Skeletal muscle satellite cell (primary cell): ENCODE measurements around the gene CERK.

GRCh38 chr22:46609048-46609417 is 11.2 kb upstream of the GRAMD4 start:
- CAGE, long polyA plus RNA, result no peak

DNA sequence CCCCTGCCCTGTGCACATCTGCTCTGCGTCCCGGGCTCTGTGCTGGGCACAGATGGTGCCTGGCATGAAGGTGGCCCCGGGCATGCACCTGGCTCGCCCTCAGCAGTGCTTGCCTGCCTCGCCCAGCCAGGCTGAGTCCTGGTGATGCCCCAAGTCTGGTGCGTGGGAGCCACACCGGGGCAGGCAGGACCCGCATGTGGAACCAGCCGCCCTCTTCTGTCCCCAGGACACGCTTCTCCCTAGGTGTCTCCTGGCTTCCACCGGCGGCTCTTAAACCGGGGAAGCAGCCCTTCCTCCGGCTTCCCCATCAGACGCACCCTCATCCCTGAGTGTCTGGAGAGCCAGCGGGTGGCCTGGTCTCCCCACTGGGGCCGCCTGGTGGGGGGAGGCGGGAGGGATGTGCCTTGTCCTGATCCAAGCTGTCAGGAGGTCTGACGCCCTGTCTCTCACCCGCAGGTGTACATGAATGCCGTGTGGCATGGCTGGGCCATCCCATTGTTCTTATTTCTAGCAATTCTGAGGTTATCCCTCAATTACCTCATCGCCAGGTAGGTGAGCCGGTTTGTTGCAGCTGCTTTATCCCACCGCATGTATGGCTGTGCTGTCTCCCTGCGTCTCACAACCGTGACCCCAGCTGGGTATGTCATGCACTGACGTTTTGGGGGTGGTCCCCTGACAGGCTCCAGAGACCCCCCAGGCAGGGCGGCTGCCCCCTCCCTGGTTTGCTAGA is 45.1 kb downstream of the GRAMD4 start:
- CAGE, long polyA plus RNA, result no peak

- CAGE, long polyA plus RNA, result no peak
Observed at GRCh38 chr22:46672474-46673119, 52.4 kb downstream of the GRAMD4 start.

GRCh38 chr22:46673972-46674221 is 53.7 kb downstream of the GRAMD4 start:
- CAGE, long polyA plus RNA, result no peak

DNA sequence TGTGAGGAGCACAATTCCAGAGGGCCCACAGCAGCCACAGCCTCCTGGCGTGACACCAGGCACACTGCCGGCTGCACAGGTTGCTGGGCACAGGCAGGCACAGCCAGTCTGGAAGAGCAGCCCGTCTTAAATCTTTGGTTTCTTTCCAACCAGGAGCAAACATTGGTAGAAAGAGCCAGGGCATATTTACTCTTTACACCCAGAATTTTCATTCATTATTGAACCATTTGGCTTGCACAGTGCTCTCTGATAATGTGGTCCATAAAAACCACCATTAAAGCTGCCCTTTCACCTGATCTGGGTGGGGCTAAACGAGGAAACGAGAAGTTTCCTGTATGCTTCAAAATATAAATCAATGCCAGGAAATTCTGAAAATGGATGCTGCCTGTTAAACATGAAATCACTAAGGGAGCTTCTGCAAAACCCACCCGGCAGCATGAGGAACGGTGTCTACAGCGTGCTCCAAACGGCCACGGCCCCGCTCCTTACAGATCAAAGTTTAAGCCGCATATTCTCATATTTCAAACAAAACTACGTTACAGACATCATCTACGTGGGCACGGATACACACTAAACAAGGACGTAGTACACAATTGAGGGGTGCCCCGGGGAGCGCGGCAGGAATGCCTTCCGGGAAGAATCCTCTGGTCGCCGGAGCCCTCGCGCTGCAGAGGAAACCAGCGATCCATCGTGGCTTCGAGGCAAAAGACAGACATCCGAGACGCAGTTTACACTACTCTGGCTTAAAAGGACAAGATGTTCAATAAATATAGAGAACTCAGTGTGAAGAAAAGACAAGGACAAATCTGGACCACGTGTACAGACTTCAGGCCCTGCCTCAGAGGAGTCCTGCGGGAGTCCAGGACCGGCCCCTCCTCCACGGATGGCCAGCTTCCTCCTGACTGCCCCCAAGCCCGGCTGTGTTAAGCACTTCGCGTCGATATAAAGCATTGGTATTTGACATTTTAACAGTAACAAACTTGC is 52.3 kb downstream of the CERK start:
- CAGE, long polyA plus RNA, result no peak

DNA sequence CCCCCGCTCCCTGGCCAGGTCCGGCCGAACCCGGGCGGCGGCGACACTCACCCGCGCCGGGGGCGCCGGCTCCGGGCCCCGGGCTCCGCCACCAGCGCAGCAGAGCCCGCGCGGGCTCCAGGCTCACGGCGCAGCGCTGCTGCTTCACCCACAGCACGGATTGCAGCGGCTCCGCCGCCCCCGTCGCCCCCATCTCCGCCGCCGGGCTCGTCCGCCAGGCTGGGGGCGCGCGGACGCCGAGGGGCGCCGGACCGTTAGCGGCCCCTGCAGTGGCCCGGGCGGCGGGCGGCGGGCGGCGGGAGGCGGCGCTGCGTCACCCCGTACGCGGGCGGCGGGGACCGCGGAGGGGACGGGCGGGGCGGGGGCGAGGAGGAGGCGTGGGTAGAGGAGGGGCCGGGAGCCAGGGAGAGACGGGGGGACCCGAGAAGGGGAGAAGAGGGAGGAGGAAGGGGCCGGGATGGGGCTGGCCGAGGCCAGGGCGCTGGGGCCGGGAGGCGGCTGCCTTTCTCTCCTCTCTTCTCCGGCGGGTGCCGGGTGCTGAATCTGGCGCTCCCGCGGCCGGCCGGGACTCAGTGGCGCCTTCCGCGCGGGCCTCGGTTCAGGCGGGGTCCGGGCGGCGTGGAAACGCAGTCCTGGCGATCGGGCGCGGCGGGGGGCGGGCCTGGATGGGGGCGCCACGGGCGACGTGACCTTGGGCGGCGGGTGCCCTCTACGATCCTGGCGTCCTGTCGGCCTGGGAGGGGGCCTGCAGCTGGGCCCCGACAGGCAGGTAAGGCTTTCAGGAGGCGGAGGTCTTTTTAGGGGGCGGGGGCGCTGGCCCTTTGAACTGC is at the start of gene CERK:
Gene CERK, minus strand, starts transcription at position 297 of the 830 bp plus-strand sequence.
- CAGE, long polyA plus RNA, result start-site peak on the minus strand centred at position 268 of the sequence, 26 bp wide, 191 and 244 reads in 2 replicates

DNA sequence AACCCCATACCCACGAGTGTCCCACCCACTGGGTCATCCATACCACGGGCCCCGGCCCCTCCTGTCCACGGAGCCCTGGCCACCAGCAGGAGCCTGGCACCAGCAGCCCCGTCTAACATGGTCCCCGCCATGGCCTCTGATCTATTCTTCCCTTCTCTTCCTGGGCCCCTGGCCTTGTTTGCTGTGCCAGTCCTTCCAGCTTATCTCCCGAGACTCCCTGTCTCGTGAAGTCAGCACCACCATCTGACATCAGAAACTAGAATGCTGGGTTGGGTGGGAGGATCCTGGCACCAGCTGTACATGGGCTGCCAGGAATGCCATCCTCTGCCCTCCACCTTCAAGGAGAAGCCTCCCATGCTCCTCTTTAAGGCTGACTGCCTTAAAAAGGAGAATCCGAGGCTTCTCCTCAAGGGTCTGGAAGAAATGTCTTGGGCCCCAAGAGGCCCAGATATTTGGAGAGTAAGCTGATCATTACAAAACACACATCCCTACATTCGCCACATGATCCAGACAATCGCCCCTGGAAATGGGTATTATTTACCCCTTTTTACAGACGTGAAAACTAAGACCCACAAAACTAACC is 3.4 kb upstream of the CERK start:
- CAGE, long polyA plus RNA, result no peak

GRCh38 chr22:46754890-46755089 is 7.7 kb upstream of the TBC1D22A start:
- CAGE, long polyA plus RNA, result no peak

DNA sequence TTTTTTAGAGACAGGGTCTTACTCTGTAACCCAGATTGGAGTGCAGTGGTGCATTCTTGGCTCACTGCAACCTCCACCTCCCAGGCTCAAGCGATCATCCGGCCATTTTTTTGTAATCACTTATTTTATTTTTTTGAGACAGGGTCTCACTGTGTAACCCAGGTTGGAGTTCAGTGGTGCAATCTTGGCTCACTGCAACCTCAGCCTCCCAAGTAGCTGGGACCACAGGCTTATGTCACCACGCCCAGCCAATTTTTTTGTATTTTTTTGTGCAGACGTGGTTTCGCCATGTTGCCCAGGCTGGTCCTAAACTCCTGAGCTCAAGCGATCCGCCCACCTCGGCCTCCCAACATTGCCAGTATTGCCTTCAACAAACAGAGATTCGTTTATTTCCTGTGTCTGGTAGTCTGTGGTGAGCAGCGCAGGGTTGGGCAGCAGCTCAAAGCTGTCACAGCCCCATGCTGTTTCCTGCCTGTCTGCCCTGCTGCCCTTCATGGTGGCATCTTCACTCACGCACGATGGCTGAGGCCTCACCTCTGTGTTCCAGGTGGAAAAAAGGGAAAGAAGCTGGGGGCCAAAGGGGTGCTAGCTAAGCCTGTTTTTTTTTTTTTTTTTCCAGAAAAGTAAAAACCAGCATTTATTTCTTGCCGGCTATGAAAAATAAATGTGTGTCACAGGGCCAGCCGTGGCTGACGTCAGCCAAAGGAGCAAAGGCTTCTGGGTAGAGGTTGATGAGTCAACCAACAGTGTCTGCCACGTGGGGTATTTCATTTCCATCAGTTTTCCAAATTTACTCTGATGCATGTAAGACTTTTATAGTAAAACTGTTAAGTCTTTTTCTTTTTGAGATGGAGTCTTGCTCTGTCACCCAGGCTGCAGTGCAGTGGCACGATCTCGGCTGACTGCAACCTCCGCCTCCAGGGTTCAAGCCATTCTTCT is 28.8 kb downstream of the TBC1D22A start:
- CAGE, long polyA plus RNA, result no peak

- CAGE, long polyA plus RNA, result no peak
Observed at GRCh38 chr22:46830355-46831139, 68.1 kb downstream of the TBC1D22A start.

- CAGE, long polyA plus RNA, result no peak
Observed at GRCh38 chr22:46942881-46943508, 180.5 kb downstream of the TBC1D22A start.

DNA sequence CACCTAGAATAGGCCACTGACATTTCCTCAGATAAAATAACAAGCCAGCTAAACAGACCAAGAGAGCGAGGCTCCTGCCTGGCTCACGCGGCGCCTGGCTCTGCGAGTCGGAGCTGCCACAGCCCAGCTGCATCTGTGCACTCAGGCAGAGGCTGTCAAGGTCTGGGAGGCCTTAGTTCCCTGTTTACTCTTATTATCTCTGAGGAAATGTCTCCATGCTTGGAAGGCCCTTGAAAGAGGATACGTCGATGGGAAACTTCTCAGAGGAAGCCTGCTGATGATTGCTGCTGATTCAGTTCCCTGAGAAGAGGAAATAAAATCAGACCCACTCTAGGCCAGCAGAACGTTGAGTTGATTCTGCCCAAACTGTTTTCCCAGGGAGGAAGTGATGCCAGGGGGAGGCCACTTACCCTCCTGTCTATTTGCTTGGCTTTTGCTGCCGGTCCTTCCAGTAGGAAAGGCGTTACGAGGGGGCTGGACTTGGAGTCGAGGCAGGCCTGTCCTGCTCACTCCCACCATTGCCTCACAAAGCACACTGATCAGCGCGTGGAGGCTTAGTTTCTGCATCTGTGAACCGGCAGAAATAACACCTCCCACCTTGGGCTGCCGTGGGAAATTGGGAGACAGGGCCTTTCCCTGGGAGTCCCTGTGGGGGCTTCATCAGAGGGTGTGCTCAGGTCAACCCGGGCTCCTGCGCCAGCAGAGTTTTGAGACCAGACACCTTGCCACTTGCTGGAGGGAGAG is 208.9 kb downstream of the TBC1D22A start:
- CAGE, long polyA plus RNA, result no peak

DNA sequence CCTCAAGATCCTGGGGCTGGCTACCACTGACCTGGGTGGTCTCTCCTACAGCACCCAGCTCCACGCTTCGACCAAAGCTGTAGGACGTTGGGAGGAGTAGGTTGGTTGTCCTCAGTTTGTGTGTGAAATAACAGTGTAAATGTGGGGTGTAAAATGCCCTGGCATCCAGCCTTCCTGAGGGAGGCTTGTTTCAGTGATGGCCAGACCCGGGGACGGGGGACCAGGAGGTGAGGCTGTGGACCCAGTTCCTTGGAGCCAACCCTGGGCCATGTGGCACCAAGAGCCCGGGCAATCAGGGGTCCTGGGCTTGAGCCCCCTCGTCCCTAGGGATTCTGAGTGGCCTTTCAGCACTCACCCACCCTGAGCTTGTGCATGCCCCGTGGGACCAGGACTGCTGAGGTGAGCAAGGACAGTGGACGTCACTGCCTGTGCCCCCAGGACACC is 373.9 kb downstream of the TBC1D22A start:
- CAGE, long polyA plus RNA, result no peak

GRCh38 chr22:47175106-47176053 is 412.9 kb downstream of the TBC1D22A start:
- CAGE, long polyA plus RNA, result no peak

DNA sequence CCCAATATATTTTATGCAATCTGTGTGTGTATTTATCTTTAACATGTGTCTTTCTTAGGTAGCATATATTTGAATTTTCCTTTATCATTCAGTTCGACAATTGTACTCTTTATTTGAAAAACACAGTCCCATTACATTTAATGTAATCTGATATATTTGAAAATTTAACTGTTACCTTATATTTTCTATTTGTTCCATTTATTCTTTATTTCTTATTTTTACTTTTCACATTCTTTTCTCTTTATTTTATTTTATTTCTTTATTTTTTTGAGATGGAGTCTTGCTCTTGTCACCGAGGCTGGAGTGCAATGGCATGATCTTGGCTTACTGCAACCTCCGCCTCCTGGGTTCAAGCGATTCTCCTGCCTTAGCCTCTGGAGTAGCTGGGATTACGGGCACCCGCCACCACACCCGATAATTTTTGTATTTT is 785.6 kb upstream of the TAFA5 start:
- CAGE, long polyA plus RNA, result no peak

DNA sequence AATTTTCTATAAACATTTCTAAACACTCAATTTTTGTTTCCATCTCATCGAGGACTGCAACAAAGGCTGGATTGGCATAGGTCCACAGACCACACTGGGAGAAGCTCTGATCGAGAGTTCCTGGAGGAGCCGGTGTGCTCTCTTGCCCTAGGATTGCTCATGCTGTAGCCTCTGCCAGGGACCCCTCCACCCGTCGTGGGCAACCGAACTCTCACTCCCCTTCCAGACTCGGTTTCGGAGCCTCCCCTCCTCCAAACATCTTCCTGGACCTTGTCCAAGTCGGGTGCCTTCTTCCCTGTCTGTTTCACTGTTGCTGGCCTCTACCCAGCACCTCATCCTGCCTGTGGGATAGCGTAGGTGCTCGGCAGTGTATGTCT is 770.1 kb upstream of the TAFA5 start:
- CAGE, long polyA plus RNA, result no peak

GRCh38 chr22:47788455-47788718 is 701.0 kb upstream of the TAFA5 start:
- CAGE, long polyA plus RNA, result no peak

GRCh38 chr22:48097864-48098622 is 391.3 kb upstream of the TAFA5 start:
- CAGE, long polyA plus RNA, result no peak

- CAGE, long polyA plus RNA, result no peak
Observed at GRCh38 chr22:48254327-48254676, 235.1 kb upstream of the TAFA5 start.

GRCh38 chr22:48263558-48263757 is 225.9 kb upstream of the TAFA5 start:
- CAGE, long polyA plus RNA, result no peak